ENCODE results near the gene BLM.

GRCh38 chr15:90013190-90014188, 12.4 kb downstream of the ZNF710 start:
- PRO-cap, result no peak

- PRO-cap, result no peak
Measured at GRCh38 chr15:90047944-90048603, 47.0 kb downstream of the ZNF710 start.

- PRO-cap, result no peak
Measured at GRCh38 chr15:90063186-90064317, 38.7 kb downstream of the IDH2 start.

DNA sequence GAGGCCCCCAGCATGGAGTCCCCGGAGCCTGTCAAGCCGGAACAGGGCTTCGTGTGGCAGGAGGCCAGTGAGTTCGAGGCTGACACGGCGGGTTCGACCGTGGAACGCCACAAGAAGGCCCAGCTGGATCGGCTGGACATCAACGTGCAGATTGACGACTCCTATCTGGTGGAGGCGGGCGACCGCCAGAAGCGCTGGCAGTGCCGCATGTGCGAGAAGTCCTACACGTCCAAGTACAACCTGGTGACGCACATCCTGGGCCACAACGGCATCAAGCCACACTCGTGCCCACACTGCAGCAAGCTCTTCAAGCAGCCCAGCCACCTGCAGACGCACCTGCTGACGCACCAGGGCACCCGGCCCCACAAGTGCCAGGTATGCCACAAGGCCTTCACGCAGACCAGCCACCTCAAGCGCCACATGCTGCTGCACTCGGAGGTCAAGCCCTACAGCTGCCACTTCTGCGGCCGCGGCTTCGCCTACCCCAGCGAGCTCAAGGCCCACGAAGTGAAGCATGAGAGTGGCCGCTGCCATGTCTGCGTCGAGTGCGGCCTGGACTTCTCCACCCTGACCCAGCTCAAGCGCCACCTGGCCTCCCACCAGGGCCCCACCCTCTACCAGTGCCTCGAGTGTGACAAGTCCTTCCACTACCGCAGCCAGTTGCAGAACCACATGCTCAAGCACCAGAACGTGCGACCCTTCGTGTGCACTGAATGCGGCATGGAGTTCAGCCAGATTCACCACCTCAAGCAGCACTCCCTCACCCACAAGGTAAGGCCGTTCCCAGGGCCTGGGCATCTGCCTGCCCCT, 34.2 kb downstream of the IDH2 start:
- PRO-cap, result no peak

DNA sequence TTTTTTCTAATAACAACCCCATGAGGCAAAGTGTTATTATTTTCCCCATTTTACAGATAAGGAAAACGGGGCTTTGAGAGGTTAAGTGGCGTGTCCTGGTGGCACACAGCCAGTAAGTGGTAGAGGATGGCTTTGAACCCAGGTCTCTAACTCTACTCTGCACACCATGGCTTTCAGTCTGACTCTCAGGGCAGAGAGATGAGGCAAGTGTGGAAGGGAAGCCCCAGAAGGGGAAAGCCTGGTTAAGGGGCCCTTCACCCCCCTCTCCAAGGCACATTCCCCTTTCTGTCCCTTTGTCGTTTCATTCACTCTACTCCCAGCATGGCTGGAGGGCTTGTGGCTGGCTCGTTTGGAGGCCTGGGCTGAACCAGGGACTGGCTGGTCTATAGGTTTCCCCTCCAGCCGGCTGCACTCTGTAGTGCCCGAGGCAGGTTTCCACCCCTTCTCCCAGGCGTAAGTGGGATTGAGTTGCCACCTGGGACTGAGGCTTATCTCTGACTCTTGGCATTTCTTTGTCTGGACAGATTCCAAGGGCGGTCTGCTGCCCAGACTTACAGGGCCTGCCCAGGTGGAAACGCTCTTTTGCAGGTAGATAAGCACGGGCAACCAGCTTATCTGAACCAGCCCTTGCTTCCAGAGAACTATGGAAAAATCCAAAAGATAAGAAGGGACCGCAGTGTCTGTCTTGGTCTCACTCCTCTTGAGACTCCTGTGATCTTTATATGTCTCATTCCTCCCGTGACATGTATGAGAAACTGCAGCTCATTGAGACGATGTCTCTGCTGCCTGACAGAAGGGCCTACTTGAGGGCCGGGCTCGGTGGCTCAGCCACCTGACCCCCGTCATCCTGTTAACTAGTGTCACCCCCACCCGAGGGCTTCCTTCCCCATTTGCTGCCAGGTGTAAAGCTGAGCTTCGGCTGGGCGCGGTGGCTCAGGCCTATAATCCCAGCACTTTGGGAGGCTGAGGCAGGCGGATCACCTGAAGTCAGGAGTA, 12.3 kb downstream of the SEMA4B start:
- PRO-cap, result no peak

GRCh38 chr15:90221236-90221850, 12.4 kb downstream of the CIB1 start:
- PRO-cap, result no peak

DNA sequence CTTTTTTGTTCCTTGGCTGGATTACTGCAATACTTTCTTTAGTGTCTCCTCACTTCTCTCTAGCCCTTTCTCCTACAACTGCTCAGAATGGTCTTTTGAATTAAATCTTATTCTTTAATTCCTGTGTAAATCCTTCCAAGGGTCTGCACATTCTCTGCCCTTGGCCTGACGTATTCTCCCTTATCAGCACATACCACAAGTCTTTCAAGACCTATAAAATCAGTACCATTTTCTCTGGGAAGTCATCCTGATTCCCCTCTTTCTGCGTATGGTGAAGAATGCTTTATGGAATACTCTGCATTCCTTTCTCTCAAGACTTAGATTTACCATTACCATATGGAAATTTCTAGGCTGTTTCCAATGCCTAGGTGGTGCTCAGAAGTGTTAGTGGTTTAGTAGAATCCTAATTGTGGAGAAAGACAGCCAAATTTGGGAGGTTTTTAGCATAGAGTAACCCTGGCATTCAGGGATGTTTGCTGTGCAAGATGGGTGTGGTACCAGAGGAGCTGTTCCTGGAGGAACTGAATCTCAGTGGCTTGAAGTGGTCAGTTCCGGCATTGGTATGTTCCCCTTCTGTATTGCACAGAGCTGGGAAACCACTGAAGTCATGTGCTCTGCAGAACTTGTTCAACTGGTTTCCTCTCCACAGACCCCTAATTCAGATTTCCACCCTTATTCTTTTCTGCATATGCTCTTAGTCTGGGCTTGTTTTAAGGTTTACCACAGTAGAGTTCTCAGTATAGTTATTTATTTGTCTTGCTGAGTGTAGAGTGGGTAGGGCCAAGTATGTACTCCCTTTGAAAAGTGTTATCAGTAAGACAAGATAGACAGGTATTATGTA, 24.5 kb downstream of the IQGAP1 start:
- PRO-cap, result no peak

DNA sequence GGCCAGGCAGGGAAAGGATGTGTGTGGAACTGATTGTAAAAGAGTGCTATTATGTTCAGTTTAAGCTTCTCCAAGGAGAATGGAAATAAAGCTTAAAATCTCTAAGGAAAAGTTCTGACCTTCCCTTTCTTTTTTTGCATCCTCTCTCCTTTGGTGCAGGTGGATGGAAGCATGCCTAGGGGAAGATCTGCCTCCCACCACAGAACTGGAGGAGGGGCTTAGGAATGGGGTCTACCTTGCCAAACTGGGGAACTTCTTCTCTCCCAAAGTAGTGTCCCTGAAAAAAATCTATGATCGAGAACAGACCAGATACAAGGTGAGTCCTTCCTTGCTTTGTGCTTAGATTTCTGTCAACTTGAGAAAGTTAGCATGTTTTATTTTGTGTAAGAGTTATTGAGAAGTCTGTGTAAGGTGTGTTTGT, 37.9 kb downstream of the IQGAP1 start:
- PRO-cap, result no peak

DNA sequence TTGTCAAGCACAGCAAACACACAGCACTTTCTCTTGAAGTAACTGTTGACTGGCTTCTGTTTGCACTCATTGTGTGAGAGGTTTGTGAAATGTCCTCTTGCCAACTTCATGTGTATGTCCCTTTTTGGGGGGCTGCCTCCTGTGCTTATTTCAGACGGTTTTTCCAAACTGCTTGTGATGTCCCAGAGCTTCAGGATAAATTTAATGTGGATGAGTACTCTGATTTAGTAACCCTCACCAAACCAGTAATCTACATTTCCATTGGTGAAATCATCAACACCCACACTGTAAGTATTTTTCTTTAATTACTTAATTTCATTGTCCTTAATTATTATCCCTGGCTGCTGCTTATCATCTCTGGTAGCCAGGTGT, 45.7 kb upstream of the CRTC3 start:
- PRO-cap, result no peak

- PRO-cap, result no peak
Measured at GRCh38 chr15:90499925-90500760, 29.6 kb upstream of the CRTC3 start.

DNA sequence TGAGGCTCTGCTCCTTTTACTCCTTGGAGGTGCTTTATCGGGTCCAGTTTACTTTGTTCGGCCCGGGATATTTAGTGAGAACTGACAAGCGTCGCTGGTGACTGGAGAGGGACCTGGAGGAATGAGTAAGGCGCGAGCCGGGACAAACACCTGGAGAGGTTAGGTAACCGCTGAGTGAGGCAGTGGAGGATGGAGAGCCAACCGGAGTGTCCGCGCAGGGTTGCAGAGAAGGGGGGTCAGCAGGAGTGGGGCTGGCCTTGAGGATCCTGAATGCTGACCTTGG, 967 bp downstream of the CRTC3 start:
- PRO-cap, result no peak

GRCh38 chr15:90553371-90553893, 23.7 kb downstream of the CRTC3 start:
- PRO-cap, result no peak

DNA sequence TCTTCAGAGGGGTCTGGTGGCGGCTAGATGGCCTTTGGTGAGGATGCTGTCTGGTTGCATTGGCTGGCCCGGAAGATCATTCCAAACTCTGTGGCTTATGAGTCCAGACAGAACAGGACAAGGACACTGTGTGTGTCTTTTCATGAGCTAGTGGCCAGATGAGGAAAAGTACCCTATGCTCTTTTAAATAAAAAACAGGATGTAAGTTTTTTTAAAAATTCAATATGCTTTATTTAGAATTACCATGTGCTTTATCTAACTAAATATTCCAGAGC, 51.3 kb downstream of the CRTC3 start:
- PRO-cap, result no peak

- PRO-cap, result no peak
Measured at GRCh38 chr15:90598011-90598901, 68.5 kb downstream of the CRTC3 start.

DNA sequence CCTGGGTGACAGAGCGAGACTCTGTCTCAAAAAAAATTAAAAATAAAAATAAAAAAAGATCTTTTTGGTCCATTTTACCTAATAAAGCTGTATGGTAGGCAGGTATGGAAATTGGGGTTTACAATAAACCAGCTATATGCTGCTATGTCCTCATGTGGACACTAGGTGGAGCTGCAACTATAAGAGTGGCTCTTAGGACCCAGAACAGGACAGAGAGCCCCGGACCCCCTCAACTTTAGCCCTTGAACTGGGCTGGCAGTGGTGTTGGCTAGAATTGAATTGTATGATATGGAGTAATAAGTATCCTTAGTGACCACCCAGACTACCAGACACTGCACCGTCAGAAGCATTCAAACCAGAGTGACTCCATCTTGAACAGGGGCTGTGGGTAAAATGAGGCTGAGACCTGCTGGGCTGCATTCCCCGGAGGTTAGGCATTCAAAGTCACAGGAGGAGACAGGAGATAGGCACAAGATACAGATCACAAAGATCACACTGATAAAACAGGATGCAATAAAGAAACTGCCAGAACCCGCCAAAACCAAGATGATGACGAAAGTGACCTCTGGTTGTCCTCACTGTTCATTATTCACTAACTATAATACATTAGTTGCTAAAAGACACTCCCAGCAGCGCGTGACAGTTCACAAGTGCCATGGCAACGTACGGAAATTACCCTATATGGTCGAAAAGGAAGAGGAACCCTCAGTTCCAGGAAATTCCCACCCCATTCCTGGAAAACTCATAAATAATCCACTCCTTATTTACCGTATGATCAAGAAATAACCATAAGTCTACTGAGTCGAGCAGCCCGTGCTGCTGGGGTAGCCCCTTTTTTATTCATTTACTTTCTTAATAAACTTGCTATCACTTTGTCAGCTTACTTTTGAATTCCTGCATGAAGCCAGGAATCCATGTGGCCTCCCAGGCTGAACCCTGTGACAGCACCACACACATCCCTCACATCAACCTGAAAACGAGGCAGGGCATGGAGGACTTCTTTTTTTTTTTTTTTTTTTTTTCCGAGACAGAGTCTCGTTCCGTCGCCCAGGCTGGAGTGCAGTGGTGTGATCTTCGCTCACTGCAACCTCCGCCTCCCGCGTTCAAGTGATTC, 68.7 kb upstream of the BLM start:
- PRO-cap, result no peak

GRCh38 chr15:90664738-90665500, 52.2 kb upstream of the BLM start:
- PRO-cap, result no peak

DNA sequence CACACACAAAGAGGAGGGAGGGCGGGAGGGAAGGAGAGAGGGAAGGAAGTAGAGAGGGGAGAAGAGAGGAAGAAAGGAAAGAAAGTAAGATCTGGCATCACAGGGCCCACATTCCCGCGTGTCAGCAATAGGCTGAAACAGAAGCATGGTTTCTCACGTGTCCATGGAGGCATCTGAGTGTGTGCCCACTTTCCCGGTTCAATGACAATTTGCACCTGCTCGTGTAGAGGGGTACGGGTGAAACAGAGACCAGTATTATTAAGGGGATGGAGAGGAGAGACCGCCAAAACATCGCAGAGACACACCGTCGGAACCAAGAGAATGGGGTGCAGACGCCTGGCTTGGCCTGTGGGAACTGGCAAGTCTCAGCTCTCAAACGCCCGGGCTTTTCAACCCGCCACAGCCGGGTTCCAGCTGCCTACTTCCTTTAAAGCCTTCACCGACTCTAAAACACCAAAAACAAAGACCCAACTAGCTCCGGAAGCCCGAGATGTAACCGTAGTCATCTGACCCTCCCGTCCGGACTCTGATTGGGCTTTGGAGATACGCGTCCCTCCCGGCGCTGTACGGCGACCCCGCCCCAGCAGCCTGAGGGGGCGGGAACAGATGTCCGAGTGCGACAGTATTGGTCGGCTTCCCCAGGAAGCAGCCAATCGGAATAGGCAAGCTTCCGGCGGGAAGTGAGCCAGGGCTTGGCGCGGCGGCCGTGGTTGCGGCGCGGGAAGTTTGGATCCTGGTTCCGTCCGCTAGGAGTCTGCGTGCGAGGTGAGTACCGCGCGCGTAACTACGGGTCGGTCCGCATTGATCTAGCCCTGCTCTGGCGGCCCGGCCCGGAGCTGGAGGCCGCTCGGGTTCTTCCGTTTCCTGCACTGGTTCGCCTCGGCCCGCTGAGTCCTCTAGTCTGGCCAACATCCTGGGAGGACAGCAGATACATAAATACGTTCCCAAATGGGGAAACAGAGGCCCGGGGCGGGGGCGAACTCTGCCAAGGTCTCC, at the start of gene BLM:
BLM (plus strand) TSS at position 671 of the 996 bp plus-strand sequence.
- PRO-cap, result bidirectional peak, plus-strand start at position 753 of the sequence, minus-strand start at position 528 of the sequence

DNA sequence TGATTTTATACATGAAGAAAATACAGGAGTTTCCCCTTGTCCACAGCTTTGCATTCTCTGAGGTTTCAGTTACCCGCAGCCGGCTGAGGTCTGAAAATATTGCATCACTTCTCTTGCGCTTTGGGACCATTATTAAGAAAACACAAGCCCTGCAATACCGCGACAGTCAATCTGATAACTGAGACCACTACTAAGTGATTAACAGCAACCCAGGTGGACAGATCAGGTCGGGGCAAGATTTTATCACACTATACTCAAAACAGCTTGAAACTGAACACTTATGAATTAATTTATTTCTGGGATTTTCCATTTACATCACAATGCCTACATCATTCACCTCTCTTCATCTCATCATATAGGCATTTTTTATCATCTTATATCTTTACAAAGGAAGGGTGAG, 33.1 kb downstream of the BLM start:
- PRO-cap, result no peak

DNA sequence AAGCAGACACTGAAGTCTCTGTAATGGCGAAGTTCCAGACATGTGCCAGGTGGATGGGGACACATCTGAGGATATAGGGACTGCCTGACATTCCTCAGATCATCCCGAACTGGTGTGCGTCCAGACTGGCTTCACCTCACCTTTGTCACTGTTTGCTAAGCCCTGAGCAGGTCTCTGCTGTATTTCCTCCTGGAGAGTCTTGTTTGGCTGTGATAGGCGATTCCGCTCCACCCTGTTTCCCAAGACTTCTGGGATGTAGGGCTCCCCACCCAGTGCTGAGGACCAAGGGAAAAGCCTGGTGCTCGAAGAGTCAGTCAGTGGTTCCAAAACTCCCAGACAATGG, 11.1 kb upstream of the FURIN start:
- PRO-cap, result no peak

- PRO-cap, result no peak
Measured at GRCh38 chr15:90876827-90877365, 7.4 kb upstream of the FES start.